Cerebral cortex (tissue), 2 donors: ENCODE measurements around the gene CLEC9A.

DNA sequence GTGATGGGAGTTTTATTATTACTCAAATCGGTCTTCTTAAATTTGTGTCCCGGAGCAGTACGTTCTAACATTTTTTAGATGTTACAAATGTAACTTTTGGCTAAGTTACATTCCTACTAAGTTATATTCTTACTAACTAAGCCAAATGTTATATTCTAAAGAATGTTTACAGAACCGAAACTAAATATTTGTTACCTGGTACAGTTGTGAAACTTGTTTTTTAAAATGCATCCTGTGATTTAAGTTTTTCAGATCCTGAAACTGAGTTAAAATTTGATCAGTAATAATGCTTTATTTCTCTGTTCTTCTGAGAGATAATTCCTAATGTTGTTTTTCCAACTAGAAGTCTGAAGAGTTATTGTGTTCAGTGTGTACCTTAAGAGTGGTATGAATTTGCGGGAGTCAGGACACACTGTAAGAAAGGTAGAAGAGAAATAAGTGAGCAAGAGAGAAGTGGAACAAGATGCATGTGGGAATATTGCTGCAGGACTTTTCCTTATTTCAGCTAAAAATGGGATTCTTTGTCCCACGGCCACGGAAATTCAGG is 20.5 kb upstream of the CLEC2D start:
- PRO-cap, 2 experiments, result no peak in any of the 2 experiments

- PRO-cap, 2 experiments, result no peak in any of the 2 experiments
These were observed 10.0 kb downstream of the CD69 start for GRCh38 chr12:9750708-9751122.

GRCh38 chr12:9763031-9763530 is 2.4 kb upstream of the CD69 start:
- PRO-cap, 2 experiments, result no peak in any of the 2 experiments

- PRO-cap, 2 experiments, result no peak in any of the 2 experiments
These were observed 913 bp downstream of the CLEC2B start for GRCh38 chr12:9868124-9868757.

DNA sequence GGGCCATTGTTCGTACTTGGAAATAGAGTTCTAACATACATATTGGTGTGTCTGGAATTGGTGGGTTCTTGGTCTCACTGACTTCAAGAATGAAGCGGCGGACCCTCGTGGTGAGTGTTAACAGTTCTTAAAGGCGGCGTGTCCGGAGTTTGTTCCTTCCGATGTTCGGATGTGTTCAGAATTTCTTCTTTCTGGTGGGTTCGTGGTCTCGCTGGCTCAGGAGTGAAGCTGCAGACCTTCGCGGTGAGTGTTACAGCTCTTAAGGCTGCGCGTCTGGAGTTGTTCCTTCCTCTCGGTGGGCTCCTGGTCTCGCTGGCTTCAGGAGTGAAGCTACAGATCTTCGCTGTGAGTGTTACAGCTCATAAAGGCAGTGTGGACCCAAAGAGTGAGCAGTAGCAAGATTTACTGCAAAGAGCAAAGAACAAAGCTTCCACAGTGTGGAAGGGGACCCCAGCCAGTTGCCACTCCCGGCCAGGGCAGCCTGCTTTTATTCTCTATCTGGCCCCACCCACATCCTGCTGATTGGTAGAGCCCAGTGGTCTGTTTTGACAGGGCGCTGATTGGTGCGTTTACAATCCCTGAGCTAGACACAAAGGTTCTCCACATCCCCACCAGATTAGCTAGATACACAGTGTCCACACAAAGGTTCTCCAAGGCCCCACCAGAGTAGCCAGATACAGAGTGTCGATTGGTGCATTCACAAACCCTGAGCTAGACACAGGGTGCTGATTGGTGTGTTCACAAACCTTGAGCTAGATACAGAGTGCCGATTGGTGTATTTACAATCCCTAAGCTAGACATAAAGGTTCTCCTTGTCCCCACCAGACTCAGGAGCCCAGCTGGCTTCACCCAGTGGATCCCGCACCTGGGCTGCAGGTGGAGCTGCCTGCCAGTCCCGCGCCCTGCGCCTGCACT is 5.8 kb upstream of the KLRF2 start:
- PRO-cap, 2 experiments, result no peak in any of the 2 experiments

DNA sequence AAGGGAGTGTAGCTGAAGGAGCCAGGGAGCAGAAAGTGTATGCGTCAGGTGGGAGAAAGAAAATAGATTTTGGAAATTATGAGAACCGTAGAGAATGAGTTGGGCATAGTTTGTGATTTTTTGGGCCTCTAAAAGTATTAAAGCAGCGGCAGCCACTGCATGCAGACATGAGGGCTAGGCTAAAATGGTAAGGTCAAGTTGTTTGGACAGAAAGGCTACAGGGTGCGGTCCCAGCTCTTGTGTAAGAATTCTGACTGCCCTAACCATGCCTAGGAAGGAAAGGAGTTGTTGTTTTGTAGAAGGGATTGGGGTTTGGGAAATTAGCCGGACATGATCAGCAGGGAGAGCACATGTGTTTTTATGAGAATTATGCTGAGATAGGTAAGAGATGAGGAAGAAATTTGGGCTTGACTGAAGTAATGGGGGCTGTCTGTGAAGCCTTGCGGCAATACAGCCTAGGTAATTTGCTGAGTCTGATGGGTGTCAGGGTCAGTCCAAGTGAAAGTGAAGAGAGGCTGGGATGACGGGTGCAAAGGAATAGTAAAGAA is 6.1 kb upstream of the CLEC12A start:
- PRO-cap, 2 experiments, result no peak in any of the 2 experiments

DNA sequence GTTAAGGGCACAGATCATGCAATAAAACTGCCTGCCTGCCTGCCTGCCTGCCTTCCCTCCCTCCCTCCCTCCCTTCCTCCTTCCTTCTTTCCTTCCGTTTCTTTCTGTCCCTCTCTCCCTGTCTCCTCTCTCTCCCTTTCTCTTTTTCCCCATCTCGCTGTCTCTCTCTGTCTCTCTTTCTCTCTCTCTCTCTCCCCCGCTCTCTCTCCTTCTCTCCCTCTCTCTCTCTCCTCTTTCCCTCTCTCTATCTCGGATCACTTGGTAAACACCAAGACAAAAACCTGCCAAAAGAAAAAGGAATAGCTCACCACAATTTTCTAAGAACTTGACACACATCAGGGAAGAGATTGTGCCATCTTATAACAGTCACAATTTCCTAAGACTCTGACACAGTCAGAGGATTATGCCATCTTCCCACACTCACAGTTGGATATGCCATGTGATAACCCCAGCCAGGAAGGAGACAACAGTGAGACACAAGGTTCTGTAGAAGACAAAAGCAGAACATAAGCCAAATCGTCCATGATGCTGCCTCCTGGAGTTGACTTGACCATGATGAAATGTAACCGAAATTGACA is 2.9 kb upstream of the CLEC9A start:
- PRO-cap, 2 experiments, result no peak in any of the 2 experiments

- PRO-cap, 2 experiments, result no peak in any of the 2 experiments
These were observed at the start of gene CLEC9A for GRCh38 chr12:10030424-10030860. Gene CLEC9A (plus strand): TSS chr12:10030682.

GRCh38 chr12:10052215-10052925 is 21.9 kb downstream of the CLEC9A start:
- PRO-cap, 2 experiments, result no peak in any of the 2 experiments

DNA sequence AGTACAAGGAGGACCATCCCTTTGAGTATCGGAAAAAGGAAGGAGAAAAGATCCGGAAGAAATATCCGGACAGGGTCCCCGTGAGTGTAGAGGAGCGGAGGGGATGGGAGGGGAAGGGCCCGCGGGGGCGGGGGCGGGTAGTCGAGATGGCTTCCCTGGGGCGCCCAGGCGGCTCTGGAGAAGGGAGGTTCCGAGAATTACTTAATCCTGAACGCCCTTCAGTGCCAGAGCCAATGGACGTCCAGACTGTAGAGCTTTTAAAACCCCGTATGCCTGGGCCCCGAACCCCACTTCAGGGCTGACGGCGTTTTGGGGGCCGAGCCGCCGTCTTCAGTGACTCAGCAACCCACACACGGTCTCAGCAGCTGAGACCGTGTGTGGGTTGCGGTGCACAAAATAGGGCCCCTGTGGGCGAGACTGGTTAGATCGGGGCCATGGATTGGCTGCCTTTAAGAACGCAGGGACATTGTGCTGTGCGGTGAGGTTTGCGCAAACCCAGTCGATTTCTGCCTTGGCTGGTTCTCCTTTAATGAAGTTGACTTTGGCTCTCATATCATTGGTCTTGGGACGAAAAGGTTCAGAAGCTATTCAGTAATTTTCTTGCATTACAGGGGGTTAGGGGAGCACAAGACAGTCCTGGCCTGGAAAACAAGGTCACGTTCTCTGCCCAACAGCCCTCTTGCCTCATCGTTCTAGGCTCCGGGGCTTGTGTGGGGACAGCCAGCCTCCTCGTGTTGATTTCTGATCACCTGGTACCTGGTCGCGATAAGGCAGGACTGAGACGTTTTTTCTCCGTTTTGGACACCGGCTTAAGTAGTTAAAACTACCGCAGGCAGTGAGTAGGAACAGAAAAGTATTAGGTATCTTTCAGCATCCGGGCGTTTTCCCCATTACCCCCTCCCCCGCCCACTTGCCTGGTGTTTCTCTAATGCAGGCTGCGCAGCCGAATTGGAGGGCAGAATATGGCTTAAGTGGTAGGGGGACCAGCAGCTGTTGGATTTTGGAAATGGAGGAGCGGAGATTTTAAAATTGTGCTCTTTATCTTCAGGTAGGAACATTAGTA is 794 bp downstream of the GABARAPL1 start:
- PRO-cap, 2 experiments, result peak in 1 of 2 experiments; most common plus-strand start position 290 of the sequence (in 1); most common minus-strand start position 176 of the sequence (in 1)

DNA sequence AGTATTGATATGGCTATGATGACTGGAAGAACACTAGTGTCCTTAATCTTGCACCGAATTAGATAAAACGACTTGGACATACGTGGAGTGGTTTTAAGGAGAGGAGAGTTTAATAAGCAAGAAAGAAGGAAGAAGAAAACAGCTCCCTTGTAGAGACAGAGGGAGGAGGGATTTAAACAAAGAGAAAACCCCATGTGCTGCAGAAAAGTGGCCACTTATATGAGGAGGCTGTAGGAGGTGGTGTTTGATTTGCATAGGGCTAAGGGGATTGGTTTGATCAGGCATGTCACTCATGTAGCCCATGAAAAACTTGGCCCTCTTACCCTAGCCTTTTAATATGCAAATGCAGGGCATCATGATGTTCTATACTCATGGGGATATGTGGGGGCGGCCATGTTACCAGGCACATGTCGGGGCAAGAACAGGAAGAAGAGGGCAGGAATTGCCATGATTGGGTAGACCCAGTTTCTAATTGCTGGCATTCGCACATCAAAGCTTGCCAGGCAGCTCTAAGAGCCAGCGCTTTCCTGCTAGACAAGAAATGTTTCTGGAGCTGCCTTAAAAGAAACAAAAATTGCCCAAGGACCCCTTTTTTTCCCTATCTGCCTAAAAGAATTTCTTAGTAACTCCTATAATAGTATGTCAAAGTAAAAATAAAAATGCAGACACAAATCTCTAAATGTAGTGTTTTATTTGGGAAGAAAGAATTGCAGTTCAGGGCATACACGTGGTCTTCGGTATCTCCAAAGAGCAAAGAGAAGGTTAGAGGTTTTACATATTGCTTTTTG is 28.7 kb downstream of the KLRK1 start:
- PRO-cap, 2 experiments, result no peak in any of the 2 experiments

DNA sequence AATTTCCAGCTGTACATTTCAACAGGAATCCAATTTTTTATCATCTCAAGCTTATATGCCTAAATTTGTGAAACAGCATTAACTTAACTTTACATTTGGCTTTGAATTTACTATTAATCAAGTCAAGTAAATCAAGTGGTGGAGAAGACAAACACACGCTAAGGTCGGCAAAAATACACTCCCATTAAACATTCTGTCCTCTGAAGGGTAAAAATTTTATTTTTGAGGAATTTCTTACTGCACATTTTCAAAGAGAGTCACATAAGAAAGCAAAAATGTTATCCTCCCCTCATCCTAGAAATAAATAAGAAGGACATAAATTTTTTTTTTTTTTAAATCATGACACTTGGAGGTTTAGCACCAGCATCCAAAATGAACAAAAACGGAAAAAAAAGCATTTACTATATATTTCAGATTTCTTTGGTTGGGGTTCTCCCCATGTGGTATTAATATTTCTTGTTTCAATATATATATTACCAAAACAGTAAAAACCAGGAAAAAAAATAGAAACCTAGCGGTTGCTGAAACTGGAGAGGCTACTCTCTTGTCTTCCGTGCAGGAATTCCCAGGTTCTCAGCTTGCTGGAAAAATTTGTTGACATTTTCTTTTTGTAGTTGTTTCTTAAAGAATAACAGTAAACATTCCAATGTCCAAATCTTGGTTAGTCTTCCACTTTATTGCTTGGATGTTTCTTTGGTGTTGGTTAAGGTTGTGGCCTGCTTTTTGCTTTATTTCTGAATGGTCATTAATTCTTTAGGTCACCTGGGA is 24.0 kb downstream of the YBX3 start:
- PRO-cap, 2 experiments, result no peak in any of the 2 experiments

DNA sequence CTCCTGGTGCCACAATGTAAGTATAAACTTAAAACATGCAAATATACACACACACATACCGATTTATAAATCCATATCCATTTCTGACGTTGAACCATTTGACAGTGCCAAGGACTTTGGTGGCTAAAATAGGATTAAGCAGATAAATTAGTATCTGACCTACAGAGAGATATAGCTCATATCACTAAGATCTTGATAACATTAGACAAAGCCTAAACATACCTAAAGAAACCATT is 4.2 kb downstream of the YBX3 start:
- PRO-cap, 2 experiments, result no peak in any of the 2 experiments

DNA sequence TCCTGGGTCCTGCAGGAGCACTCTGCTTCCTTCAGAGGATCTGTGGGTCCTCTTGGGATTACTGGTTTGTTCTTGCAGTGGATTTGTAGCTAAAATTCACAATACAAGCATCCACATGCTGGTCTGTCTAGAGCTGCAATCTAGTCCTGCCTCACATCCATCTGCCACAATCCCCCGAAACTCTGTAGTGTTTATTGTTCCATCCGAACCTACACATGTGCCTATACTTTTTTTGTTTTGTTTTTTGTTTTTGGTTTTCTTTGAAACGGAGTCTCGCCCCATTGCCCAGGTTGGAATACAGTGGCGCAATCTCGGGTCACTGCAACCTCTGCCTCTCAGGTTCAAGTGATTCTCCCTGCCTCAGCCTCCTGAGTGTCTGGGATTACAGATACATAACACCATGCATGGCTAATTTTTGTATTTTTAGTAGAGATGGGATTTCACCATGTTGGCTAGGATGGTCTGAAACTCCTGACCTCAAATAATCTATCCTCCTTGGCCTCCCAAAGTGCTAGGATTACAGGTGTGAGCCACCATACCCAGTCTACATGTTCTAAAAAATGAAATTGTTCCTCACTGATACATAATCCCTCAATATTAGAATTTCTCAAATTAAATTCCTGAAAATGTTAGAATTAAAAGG is 10.6 kb upstream of the TAS2R30 start:
- PRO-cap, 2 experiments, result no peak in any of the 2 experiments

- PRO-cap, 2 experiments, result no peak in any of the 2 experiments
These were observed 17.1 kb downstream of the PRB2 start for GRCh38 chr12:11378267-11378698.

DNA sequence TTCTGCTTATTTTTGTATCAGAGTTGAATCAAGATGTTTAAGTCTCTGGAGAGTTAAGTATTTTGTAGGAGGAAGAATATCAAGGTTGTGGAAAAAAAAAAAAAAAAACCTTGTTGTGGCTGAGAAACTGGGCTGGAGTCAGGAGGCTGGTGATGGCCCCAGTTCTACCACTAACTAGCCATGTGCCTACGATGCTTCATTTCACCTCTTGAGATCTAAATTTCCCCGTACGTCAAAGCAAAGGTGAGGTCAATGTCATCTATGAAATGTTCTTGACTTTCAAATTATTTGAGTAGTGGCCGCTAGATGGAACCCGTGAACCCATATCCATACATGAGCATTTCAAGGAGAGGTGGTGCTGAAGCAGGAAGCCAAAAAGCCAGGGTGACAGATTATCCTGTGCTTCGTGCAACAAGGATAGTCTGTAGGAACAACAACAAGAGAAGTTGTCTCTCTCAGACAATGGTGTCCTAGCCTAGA is 95.6 kb upstream of the ETV6 start:
- PRO-cap, 2 experiments, result no peak in any of the 2 experiments

- PRO-cap, 2 experiments, result peak in 1 of 2 experiments; most common plus-strand start chr12:11556450 (in 1); most common minus-strand start chr12:11556288 (in 1)
These were observed 93.5 kb upstream of the ETV6 start for GRCh38 chr12:11555647-11556716.

GRCh38 chr12:11565100-11565618 is 84.3 kb upstream of the ETV6 start:
- PRO-cap, 2 experiments, result no peak in any of the 2 experiments

GRCh38 chr12:11654167-11654769 is 4.8 kb downstream of the ETV6 start:
- PRO-cap, 2 experiments, result no peak in any of the 2 experiments

- PRO-cap, 2 experiments, result no peak in any of the 2 experiments
These were observed 13.3 kb downstream of the ETV6 start for GRCh38 chr12:11662775-11663207.